Neural cell (in vitro differentiated cells): ENCODE measurements around a stretch of chr15.

DNA sequence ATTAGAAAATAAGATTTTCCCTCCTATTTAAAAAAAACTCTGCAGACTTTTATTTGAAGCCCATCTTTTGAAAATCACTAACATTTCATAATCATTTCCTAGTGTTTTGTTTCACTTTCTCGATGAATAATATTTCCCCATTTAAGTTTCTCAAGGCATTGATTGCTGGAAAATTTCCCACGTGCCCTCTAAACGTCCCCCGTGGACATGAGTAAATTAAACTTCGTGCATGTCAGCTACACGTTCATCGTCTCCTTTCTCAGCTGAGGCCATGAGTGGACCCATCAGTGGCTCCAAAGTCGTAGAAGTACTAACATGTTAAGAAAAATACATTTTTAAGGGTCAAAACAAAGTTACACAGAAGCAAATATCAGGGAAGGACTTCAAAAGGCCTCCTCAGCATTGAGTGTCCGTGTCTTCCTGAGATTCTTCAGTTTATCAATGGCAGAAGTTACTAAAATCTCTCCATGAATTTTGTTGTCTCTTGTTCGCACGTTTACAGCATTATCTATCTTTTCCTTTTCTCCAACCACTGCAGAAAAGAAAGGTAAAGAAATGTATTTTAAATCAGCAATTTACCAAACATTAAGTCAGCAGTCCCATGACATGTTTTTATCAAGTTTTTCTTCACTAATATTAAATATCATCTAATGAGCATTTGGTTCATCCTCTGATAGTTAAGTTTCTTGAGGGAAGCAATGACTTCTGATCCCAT lies 2.2 kb upstream of the TM2D3 start:
- RAMPAGE, long total RNA: no peak